Measurements from ENCODE around the gene ZNF316.

DNA sequence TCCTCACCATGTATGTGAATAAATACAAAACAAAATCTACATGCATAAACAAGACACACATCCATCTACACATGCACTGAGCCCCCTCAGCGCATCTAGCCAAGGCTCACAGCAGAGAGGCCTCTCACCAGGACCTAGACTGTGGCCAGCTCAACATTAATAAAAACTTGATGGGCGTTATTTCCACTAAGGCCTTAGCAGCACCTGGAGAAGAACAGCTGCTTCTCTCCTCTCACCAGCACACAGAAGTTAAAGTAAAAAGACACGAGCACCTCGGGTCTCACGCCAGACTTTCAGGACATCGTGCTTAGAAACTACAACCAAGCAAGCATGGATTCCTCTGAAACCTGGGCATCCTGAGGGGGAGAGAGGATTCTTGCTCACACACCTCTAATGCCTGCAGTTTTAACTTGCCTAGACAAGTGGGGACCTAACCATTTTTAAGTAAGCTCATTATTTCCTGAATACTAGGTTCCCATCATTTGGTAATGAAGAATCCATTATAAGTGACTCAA lies 11.8 kb downstream of the KDELR2 start:
- PRO-cap: no peak

- PRO-cap: bidirectional peak, plus-strand start at chr7:6637368, minus-strand start at chr7:6637251
These were observed at the start of gene ZNF316 for GRCh38 chr7:6636973-6637467. TSS of gene ZNF316 (plus strand) at chr7:6637318.

GRCh38 chr7:6736966-6737769 lies 16.7 kb upstream of the RSPH10B2 start:
- PRO-cap: no peak

DNA sequence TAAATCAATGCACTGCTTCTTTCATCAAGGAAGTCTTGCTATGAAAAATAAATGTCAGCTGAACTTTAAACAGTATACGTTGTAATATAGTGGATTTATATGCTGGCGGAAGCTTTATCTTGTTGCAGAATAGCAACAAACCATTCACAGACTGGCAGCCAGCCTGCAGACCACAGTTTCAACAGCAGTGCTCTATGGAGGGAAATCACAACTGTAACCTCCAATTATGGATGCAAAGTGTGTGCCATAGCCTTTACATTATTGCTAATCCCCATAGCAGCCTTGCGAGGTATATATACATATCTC lies 22.8 kb downstream of the COL28A1 start:
- PRO-cap: no peak

DNA sequence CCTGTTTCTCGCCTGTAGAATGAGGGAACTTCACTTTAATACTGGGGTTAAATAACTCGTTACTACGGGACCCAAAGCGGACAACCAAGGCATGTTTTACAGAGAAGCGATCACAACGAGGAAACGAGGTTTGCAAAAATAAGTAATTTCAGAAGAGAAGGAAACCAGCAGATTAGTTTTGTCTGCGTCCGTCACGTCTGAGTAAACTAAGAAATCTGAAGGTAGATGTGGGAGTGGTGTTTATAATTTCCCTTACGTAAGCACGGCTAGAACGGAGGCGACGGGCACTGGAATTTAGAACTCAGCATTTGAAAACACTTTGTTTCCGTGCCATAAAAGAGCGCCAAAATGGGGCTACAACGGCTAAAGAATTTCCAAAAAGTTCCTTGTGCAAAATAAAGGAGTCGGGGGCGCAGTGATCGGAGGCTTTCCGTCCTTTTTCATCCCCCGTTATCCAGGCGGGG lies 715 bp upstream of the UMAD1 start:
- PRO-cap: unidirectional peak, plus-strand start at position 389 of the sequence

GRCh38 chr7:7688931-7689447 lies 29.4 kb downstream of the RPA3 start:
- PRO-cap: no peak

DNA sequence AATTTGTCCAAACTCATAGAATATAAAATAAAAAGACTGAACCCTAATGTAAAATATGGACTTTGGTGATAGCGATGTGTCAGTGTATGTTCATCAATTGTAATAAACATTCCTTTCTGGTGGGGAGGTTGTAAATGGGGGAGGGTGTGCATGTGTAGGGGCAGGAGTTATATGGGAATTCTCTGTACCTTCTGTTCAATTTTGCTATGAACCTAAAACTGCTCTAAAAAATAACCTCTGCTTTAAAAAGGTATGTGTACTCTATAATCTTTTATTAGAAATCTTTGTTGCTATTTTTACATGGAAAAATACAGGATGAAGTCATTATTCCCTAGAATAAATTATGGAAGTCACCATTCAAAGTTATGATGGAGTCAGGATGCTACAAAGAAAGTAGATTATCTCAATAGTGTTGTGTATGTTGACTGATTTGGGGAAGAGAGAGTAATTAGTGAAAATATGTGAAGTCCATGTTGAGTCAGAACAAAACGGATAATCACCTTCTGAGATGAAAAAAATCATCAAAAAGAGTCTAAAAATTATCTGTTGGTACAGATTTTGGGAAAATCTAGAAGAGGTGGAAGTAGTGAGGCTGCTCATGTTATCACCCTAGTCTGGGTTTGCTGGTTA lies 12.6 kb downstream of the RPA3 start:
- PRO-cap: no peak

GRCh38 chr7:7816079-7816447 lies 97.7 kb upstream of the RPA3 start:
- PRO-cap: unidirectional peak, plus-strand start at chr7:7816319

DNA sequence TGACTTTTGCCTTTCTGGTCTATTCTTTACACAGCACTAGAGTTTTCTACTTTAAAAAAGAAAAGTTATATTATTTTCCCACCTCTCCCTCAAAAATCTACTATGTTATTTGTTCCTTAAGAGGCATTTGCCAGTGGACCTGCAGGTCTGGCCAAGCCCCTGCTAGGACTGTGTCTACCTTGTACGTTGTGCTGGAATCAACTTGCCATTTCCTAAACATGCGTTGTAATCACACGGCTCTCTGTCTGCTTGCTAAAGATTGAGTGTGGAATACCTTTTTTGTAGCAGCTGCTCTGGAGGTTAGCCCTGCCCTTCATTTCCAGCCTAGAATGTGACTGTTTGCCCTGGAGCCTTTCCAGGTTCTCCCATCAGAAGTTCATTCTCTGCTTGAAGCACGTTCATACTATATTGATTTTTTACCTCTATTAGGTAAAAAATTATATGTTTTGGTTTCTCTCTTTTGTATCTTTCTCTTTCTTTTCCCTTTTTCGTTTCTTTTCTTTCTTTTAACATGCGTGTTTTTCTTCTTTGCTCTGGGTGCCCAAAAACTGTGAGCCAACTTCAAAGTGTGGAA lies 111.7 kb upstream of the RPA3 start:
- PRO-cap: no peak

- PRO-cap: no peak
These were observed 27.9 kb downstream of the GLCCI1 start for GRCh38 chr7:7996366-7997111.

DNA sequence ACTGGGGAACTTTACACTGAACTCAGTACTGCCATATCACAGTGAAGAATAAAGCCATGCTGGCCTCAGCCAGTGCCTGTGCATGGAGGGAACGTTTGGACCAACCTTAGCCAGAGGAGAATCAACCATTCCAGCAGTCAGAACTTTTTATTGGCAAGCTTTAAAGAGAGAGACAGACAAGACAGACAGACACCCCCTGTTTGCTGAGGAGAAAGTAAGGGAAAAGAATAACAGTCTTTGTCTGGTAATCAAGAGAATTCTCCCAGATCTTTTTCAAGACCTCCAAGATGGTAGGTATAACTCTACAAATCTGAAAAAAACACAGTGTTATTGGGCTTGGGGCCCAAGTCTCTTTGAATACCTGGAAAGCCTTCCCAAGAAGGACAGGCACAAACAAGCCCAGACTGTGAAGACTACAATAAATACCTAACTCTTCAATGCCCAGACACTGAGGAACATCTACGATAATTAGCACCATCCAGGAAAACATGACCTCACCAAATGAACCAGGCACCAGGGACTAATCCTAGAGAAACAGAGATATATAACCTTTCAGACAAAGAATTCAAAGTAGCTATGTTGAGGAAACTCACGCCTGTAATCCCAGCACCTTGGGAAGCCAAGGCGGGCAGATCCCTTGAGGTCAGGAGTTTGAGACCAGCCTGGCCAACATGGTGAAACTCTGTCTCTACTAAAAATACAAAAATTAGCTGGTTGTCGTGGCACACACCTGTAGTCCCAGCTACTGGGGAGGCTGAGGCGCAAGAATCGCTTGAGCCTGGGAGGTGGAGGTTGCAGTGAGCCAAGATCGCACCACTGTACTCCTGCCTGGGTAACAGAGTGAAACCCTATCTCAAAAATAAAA lies 58.3 kb downstream of the GLCCI1 start:
- PRO-cap: no peak

GRCh38 chr7:8140704-8141704 lies 121.0 kb downstream of the ICA1 start:
- PRO-cap: no peak

DNA sequence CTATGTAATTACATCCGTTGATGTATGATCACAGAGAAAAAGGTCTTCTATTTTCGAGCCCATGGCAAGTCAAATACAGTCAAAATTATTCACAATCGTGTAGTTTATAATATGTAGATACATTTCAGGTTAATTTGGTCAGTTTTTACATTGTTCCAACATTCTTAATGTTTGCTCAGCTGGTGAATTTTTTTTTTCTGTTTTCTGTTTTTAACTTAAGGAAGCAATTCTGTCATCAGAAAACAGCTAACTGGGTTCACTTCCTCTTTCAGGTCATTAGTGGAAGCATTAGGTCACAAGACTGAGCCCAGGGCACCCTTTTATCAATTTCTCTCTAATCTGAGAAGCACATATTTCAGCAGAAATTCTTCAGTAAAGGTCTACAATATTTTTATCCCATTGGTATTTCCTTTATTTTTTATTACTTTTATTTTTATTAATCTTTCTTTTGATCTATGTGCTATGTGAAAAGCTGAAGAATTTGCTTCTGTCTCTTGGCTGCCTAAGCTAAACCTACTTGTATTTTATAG lies 84.8 kb downstream of the ICA1 start:
- PRO-cap: bidirectional peak, plus-strand start at position 276 of the sequence, minus-strand start at position 191 of the sequence

GRCh38 chr7:8232496-8233357 lies 29.2 kb downstream of the ICA1 start:
- PRO-cap: no peak

DNA sequence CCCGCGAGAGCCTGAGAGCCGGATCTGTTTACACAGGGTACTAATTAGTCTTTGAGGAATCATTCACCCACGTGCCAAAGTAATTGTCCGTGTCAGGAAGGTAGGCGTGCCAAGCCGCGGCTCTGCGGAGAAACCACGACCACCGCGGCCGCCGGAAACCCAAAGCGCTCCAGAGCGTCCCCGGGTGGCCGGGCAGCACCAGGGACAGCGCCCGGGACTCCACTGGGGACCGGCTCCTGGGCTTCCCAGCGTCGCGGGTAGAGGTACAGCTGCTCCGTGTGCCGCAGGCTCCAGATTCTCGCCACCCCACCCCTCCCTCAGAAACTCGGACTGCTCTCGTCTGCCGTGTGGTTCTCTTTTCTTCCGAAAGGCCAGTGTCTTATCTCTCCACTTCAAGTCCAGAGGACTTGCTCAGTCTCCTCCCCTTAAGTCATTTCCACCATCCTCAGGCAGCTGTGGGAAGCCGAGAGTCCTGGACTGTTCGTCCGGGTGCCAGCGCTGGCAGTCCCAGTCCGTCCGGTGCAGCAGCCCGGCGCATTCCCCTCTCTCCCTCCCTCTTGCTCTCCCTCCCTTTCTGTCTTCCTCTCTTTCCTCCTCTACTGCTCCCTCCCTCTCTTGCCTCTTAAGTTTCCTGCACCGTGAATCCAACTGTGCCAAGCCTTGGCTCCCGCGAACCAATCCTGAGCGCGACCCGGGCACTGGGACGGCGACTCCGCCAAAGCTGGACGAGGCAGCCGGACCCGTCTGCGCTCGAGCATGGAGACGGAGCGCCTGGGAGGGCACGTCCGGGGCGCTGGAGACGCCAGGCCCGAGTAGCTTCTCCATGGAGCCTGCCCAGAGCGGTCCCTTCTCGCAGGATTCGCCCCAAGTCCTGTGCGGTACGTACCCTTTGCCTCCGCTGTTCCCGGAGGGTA lies 726 bp downstream of the NXPH1 start:
- PRO-cap: no peak

GRCh38 chr7:8441901-8442117 lies 8.4 kb downstream of the NXPH1 start:
- PRO-cap: no peak

DNA sequence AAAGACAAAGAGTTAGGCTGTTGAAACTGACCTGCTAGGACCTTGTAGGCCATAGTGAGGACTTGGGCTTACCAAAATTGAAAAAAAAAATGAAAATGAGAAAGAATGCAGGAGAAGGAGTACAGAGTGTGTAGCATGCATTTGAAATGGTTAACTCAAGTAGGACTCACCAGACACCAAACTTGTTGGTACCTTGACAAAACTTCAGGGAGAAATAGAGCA lies 944.3 kb downstream of the NDUFA4 start:
- PRO-cap: no peak

DNA sequence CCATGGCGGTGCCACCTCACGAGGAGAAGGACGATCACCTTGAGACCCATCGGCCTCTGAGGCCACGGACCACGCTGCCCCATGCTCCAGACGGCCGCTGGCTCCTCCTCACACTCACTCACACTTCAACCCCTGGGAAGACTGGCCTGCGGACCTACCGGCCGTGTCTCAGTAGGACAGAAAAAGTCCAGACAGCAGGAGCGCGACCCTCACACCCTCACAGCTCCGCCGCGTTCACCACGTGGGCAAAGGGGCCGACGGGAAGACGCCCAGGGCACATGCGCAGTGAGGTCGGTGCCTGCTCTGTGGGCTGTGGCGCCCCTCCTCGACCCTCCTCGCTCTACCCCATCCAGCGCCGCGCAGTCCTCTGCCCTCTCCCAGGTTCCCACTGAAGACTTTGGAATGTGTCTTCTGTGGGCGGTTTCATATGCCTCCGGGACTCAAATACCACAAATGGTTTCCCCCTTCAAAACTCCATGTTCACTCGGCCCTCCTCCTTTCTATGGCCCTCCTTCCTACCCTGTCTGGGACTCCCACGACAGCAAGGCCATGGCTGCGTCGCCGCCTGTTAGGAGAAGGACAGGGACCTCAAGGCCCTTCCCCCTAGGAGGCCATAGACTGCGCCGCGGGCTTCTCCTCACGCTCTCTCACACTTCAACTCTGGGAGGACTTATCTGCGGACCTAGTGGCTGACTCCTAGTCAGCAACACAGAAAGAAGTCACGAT lies 160.1 kb downstream of the NDUFA4 start:
- PRO-cap: no peak

GRCh38 chr7:10934237-10934799 lies 5.6 kb downstream of the NDUFA4 start:
- PRO-cap: no peak

- PRO-cap: no peak
These were observed 309.9 kb downstream of the THSD7A start for GRCh38 chr7:11522063-11522514.